Endothelial cell (in vitro differentiated cells): ENCODE measurements around the gene RNF181.

DNA sequence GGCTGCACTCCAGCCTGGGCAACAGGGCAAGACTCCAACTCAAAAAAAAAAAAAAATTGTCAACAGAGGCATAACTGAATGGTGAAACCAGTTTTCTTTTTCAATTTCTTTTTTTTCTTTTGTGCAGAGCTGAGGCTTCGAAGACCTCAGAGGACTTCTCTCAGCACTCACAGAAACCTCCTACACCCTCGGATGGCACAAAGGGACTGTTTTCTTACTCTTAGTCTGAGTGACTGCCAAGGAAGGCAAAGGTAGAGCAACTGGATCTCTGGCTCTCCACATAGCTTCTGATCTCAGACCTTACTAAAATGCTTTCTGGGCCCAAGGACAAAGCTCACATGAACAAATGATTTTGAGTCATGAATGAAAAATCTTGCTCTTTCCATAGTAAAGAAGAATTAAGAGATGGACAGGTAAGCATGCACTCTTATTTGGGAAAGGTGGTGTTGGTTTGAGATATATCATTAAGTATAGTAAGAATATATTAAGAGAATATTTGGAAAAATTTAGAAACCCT is 2.3 kb downstream of the ELMOD3 start:
- PRO-cap, result no peak

- PRO-cap, result no peak
Measured at GRCh38 chr2:85396558-85397501, 13.3 kb downstream of the CAPG start.

GRCh38 chr2:85414735-85415196 is 3.7 kb upstream of the SH2D6 start:
- PRO-cap, result no peak

DNA sequence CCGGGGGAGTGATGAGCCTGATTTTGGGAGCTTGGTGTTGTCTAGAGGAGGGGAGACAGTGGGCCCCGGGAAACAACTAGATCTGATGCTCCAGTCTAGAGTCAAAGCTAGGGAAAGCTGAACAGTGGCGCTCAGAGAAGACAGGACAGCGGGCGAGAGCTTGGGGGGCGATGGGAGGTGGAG is 18.7 kb downstream of the SH2D6 start:
- PRO-cap, result no peak

DNA sequence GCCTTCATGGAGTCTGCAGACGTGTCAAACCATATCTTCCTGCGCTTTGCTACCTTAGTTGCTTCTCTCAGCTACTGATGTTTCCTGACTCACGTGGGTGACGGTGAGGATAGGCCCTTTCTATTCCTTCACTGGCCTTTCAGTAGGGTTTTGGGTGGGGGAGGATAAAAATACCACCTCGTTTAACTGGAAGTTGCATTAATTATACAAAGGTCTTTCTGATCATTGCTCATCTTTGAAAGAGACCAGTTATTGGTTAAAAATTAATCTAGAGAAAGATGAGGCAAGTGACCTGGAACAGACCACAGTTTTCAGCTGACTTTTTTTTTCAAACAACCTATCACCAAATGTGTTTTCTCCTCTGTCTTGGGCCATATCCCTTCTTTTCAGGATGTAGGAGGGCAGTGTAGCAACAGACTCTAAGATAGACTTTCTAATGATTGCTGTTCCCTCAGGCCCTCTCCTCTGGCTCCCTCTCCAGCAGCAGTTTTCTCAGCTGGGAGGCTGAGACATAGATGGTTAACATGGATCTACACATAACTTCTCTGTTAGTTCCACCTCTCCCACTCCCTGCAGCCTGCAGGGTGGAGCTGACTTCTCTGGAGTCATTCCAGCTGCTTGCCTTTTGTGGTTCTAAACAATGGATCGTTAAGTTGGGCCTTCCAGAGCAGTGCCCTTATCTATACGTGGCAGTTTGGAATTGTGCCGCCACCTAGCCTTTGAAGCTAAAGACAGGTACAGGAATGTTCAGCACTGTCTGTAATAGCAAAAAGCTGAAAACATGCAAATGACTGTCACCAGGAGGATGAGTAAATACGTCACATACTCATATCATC is 49.9 kb downstream of the SH2D6 start:
- PRO-cap, result bidirectional peak, plus-strand start at position 665 of the sequence, minus-strand start at position 511 of the sequence

- PRO-cap, result no peak
Measured at GRCh38 chr2:85482341-85482783, 56.6 kb upstream of the MAT2A start.

DNA sequence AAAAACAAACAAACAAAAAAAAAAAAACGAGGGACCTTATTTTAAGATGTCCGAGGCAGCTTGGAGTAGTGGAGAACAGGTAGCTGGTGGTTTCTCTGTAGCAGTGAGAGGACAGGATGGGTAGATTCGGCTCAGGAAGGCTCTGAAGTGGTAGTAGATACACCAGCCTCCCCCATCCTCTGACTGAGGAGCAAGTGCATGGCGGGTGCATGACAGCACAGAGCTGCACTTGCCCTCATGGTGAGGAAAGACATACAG is 708 bp upstream of the VAMP5 start:
- PRO-cap, result no peak

- PRO-cap, result bidirectional peak, plus-strand start at chr2:85595096, minus-strand start at chr2:85595071; bidirectional peak, plus-strand start at chr2:85595745, minus-strand start at chr2:85595524
Measured at GRCh38 chr2:85594785-85595862, at the start of gene RNF181. Gene RNF181, plus strand, starts transcription at chr2:85595745.

DNA sequence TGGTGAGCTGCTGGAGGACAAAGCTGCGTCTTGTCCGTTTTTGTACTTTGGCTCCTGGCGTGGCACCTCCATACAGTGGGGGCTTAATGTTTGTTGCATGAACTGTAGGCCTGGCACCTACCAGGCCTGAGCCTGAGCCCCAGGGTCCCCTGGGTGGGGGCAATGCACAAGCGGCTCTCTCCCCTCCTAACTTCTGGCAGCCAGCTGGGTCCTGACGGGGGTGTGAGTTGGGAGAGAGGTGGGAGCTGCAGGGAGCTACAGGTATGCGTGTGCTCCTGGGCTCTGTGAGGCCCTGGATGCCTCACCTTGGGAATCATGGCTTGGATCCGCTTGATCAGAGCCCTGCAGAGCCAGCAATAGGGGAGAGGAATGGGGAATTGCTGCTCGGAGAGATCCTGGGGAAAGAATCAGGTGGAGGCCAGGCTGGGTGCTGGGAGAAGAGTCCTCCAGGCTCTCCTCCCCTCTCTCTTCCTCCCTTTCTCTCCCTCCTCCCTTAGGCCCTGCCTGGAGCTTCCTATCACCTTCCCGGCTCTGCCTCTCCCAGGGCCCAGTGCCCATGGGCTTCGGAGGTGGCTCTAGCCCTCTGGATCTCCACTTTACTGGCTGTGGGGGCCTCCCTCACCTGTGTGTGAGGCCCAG is 2.9 kb downstream of the SFTPB start:
- PRO-cap, result no peak

GRCh38 chr2:85704928-85705512 is 10.9 kb downstream of the GNLY start:
- PRO-cap, result no peak

DNA sequence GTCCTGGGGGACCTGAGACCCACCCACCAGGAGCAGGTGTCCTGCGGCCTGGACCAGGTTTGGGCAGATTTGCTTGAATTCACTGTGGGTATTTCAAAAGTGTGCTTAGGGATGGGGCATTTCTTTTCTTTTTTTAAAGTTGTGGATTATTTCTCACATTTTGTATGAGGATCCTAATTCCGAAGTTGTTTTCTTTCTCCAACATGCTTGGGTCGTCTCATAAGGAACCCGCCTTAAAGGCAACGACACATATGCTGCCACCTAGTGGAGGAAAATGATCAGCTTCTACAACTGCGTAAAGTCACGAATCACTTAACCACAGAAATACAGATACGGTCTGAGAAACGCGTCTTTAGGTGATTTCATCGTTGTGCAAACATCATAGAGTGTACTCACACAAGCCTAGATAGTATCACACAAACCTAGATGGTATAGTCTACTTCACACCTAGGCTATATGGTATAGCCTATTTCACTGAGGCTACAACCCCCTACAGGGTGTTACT is 13.0 kb downstream of the GNLY start:
- PRO-cap, result no peak

DNA sequence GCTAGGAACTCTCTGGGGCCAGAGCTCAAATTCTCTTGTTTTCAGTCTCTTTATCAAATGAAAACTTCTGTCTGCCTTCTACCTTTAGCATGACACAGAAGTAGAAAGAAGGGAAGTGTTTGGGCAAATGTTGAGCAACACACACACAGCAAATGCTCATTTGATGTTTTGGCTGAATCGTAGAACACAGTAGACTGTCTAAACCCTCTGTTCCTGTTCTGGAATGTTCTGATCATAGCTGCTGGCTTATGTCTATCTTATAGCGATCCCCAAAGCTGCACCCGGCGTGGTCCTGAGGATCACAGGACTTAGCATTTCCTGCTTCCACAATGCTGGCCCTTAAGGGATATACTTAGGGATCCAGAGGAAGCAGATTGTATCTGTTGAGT is 15.2 kb downstream of the GNLY start:
- PRO-cap, result no peak

- PRO-cap, result no peak
Measured at GRCh38 chr2:85745941-85746413, 7.8 kb upstream of the ATOH8 start.

DNA sequence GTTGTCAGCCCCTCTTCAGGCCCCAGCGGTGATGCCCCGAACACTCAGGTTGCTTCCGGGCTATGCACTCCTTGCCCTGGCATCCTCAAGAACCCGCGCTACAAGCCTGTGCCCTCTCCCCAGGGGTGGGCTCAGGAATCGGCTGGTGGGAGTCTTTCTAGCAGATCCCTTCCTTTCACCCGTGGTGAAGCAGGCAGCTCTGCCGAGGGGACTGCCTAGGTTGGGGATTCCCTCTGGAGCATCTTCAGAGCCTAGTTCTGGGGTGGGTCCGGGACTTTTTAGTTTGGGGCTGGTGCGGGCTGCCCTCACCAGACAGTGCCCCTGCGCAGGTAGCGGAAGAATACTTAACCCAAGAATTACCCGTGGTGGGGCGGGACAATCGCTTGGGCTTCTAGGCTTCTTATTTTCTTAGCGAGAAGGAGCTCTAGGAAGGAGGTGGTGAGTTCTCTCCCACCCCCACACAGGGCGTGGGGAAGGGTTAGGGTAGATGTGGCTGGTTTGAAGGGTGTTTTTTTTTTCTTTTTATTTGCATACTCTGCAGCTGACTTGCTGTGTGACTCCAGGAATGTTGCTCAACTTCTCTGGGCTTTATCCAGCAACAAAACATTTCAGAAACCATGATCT is 1.7 kb downstream of the ATOH8 start:
- PRO-cap, result no peak

DNA sequence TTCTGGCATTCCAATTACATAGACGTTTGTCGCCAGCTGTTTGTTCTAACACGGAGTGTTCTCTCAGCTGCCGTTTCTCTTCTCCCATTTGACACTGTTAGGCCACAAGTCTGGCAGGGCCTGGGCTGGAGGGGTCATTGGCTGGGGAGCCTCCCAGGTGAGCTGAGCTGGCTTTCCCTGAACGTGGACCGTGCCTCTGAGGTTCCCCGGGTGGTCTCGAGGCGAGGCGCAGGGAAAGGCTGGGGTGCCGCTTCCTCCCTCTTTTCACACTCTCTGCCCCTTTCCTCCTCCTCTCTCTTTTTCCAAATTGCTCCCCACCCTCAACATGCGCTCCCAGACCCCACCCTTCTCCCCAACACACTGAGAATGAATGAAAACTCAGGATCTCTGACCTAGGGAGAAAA is 16.7 kb downstream of the ATOH8 start:
- PRO-cap, result no peak

- PRO-cap, result no peak
Measured at GRCh38 chr2:85773085-85773700, 19.4 kb downstream of the ATOH8 start.

- PRO-cap, result no peak
Measured at GRCh38 chr2:85776975-85778169, 23.6 kb downstream of the ATOH8 start.

- PRO-cap, result no peak
Measured at GRCh38 chr2:86065373-86066057, 40.2 kb downstream of the POLR1A start.

DNA sequence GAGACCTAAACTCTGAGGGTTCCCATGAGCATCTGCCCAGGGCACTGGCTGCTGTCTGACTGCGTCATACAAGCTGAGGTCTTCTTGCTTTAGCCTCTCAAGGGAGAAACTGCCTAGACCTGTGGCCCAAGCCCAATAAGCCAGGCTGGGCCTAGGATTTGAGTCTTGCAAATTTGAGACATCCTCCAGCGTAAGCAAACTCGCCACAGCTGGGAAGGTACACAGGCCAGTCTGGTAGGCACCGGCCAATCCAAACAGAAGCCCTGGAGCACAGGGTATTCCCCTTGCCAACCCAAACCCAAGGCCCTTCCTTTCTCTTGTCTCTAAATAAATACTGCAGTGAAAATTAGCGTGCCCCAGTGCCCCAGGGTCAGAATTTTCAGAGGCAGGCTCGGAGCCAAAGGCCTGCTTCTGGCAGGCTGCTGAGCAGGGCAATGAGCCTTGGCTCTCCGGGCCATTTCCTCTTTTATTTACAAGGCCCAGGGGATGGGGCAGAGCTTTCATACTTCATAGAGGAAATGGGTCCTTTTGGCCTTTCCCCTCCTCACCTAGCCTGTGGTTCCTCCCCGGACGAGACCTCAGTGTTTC is 33.3 kb downstream of the POLR1A start:
- PRO-cap, result no peak

- PRO-cap, result no peak
Measured at GRCh38 chr2:86079858-86080364, 25.8 kb downstream of the POLR1A start.